HEK293 (cell line): ENCODE measurements around a stretch of chr1.

DNA sequence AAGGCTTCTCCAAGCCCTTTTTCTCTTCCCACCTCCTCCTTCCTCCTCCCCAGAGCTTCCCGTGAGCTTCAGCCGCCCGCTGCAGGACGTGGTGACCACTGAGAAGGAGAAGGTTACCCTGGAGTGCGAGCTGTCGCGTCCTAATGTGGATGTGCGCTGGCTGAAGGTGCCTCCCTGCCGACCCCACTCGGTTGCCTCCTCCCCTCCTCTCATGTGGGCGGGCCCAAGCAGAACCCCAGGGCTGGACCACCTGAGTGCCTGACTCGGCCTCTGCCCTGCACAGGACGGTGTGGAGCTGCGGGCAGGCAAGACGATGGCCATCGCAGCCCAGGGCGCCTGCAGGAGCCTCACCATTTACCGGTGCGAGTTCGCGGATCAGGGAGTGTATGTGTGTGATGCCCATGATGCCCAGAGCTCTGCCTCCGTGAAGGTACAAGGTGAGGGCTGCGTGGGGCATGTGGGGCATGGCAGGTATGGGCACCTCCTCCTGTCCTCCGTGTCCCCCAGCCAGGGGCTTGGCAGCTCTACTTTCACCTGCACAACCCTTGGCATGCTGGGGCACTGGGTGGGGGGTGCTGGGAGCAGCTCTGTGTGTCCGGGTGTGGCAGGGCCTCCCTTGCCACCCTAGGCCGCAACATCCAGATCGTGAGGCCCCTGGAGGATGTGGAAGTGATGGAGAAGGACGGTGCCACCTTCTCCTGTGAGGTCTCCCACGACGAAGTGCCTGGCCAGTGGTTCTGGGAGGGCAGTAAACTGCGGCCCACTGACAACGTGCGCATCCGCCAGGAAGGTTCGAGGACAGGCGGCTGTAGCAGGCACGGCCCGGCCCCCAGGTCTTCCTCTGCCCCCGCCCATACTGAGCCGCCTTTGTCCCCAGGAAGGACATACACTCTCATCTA is 69.3 kb downstream of the OBSCN start:
- PRO-cap, result no peak
- RRBS, 2 experiments, result 86% methylated on average over 2 of the region's 40 CpGs

GRCh38 chr1:228303592-228304083 is 95.8 kb downstream of the OBSCN start:
- PRO-cap, result no peak
- RRBS, 2 experiments, result no CpG with 5 or more reads among the region's 9 CpGs

DNA sequence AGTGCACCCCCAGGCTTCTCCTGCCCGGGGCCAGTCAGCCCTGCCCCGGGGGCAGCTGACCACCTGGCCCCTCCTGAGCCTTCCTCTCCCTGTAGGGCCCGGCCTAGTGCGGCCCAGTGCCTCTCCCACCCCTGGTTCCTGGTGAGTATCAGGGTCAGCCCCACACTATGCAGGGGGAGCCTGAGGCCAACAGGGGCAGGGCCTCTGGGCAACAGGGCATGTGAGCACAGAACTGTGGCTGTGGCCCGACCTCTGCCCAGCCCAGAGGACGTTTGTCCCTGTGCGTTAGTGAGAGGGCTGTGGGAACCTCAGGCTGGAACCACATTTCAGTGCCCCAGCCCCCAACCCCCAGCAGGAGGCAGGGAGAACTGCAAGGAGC is 36.5 kb downstream of the TRIM11 start:
- PRO-cap, result no peak
- RRBS, 2 experiments, result 85 to 86% methylated on average over 2 of the region's 7 CpGs

DNA sequence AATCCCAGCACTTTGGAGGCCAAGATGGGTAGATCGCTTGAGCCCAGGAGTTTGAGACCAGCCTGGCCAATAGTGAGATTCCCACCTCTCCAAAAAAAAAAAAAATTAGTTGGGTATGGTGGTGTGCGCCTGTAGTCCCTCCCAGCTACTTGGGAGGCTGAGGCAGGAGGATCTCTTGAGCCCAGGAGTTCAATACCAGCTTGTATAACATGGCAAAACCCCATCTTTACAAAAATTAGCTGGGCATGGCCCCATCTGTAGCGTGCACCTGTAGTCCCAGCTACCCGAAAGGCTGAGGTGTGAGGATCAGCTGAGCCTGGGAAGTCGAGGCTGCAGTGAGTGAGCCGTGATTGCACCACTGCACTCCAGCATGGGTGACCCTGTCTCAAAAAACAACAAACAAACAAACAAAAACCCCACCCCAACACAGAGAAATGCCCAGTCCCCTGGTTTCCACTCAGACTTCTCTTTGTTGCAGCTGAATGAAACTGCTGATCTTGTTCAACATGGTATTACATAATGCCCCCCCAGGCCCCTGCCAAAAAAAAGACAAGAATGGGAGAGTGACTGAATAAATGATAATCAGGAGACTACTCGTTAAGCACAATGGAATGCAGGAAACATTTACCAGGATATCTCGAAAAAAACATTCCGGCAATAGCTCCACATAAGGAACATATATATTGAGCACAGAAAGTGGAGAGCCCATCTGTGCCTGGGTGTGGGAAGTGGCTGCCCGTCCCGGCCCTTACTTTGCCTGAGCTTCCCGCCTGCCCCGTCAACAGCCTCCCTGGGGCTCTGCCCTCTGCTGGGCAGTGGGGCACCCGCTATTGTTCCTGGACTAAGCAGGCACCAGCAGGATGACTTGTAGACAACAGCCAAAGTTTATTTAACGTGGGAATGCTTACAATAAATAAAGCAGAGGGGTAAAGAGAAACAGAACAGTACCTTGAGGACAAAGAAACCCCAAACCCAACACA is 13.5 kb downstream of the TRIM11 start:
- PRO-cap, result no peak
- RRBS, 2 experiments, result 57 to 80% methylated on average over 3 of the region's 15 CpGs

DNA sequence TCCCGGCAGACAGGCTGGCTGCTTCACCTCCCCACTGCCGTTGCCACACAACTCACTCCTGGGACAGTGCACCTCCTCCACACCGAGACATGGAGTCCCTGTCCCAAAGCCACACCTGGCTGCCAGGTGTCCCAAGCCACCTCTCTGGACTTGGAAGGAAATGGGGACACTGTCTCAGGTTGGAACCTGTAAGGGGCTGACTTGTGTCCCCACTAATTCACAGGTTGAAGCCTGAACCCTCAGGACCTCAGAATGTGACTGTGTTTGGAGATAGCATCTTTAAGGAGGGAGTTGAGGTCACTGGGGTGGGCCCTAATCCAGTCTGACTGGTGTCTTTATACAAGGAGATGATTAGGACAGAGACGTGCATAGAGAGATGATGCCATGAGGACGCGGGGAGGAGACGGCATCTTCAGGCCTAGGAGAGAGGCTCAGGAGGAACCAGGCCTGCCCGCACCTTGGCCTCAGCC is 3.7 kb upstream of the TRIM11 start:
- PRO-cap, result no peak
- RRBS, 2 experiments, result no CpG with 5 or more reads among the region's 8 CpGs

DNA sequence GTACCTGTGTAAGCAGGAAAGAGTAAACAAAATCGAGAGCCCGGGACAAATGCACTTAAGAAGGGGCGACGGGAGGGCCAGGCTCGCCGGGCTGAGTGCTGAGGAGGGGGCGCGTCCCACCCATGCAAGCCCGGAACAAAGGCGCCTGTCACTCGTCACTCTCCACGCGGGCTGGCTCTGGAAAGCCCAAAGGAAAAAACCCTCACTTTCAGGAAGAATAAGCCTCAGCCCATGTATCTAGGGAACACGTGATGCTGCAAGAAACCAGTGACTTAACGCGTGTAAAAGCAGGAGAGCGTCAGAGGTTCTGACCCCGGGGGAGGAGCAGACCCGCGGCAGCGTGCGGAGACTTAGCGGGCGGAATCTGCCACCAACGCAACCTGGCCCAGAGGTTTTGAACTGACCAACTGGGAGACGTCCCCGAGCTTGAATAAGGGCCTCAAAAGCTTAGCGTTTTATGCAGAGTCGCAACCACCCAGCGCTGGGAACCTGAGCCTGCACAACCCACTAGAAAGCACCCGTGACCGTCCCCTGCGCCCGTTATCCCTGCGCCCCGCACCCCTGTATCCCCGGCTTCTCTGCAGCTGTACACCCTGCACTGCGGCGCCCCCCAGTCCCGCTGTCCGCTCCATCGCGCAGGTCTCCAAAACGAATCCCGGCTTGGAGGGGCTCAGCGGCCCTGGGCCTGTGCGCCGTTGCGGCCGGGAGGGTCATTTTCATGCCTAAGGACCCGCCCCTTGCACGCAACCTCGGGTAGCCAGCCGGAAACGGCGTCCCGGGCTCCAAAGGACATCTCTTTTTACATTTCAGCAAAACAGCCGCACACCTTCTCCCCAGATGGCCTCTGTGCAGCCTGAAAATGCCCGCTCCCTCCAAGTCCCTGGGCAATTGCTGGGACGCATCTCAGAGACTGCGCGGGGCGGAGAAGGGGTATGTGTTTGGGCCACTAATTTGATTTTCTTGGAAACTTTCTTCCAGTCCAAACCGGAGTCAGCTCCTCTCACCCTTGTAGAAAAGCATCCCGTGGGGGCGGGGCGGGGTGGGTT is 11.7 kb downstream of the H2AC25 start:
- PRO-cap, result no peak
- RRBS, 2 experiments, result 72 to 86% methylated on average over 25 of the region's 67 CpGs

DNA sequence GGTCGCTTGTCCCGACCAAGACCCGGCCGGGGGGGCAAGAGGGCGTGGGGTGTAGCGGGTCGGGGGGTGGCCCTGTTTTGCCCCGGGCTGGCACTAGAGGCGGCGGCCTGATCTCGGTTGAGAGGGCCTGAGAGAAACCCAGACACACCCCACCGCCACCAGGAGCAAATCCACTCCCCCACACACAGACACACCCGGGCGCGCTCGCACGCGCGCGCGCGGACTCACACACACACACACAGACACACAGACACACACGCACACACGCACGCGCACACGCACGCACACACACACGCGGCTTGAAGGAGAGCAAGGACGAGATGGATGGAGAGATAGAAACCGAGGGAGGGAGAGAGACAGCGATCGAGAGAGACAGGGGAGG is 97.7 kb upstream of the RHOU start:
- PRO-cap, result no peak
- RRBS, 2 experiments, result no CpG with 5 or more reads among the region's 34 CpGs

DNA sequence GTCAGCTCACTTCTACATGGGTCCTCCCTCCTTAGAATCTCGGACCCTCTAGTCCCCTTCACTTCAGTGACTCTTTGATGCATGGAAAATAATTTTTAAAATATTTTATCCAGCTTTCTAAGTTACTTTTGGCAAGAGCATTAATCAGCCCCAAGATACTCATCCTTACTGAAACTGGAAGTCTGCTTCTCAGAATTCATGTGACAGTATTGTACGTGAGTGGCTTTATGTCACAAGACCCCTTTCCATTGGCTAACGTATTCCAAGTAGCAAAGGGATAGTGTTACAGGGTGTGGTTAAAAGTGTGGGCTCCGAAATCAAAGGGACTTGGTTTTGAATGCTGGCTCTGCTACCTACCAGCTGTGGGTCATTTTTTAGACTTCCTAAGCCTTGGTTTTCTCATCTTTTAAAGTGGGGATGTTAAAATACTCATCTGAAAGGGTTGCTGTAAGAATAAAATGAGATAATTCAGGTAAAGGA is 91.7 kb downstream of the RHOU start:
- PRO-cap, result no peak
- RRBS, 2 experiments, result no CpG with 5 or more reads among the region's 4 CpGs

DNA sequence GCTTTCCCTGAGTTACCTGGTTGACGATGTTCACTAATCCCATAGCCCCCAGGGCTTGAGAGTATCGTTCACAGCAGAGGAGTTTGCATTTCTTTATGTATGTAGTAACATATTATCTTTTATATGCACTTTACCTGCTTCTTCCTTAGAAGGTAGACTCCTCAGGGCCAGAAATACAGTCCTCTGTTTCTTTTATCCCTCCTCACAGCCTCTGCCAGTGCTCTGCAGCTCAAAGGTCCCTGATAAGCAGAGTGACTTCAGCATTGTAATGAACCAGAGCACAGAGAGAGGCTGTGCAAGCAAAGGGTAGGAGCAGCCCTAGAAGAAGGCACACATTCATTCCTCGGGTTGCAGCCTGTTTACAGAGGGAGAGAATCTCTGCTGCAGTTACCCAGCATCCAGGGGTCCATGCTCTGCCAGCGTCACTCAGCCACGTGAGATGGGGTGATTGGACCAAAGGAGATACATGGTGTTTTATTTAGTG is 101.1 kb downstream of the RHOU start:
- PRO-cap, result no peak
- RRBS, 2 experiments, result no CpG with 5 or more reads among the region's 5 CpGs

- PRO-cap, result no peak
- RRBS, 2 experiments, result no CpG with 5 or more reads among the region's 11 CpGs
Measured at GRCh38 chr1:228860681-228861291, 125.5 kb downstream of the RHOU start.

DNA sequence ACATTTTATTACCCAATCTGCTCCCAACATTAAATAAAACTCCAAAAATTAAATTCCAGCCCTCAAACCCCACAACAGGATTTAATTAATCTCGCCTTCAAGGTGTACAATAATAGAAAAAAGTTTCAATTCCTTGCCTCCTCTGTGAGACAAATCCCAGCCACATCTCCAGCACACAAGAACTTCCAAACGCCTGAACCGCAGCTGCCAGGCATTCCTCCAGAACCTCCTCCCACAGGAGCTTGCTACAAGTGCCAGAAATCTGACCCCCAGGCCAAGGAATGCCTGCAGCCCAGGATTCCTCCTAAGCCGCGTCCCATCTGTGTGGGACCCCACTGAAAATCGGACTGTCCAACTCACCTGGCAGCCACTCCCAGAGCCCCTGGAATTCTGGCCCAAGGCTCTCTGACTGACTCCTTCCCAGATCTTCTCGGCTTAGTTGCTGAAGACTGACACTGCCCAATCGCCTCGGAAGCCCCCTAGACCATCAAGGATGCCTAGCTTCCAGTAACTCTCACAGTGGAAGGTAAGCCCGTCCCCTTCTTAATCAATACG is 94.4 kb upstream of the RAB4A start:
- PRO-cap, result no peak
- RRBS, 2 experiments, result no CpG with 5 or more reads among the region's 11 CpGs

- PRO-cap, result no peak
- RRBS, 2 experiments, result no CpG with 5 or more reads among the region's 6 CpGs
Measured at GRCh38 chr1:229229016-229229420, 41.9 kb upstream of the RAB4A start.

GRCh38 chr1:229231149-229231790 is 39.6 kb upstream of the RAB4A start:
- PRO-cap, result no peak
- RRBS, 2 experiments, result no CpG with 5 or more reads among the region's 7 CpGs

DNA sequence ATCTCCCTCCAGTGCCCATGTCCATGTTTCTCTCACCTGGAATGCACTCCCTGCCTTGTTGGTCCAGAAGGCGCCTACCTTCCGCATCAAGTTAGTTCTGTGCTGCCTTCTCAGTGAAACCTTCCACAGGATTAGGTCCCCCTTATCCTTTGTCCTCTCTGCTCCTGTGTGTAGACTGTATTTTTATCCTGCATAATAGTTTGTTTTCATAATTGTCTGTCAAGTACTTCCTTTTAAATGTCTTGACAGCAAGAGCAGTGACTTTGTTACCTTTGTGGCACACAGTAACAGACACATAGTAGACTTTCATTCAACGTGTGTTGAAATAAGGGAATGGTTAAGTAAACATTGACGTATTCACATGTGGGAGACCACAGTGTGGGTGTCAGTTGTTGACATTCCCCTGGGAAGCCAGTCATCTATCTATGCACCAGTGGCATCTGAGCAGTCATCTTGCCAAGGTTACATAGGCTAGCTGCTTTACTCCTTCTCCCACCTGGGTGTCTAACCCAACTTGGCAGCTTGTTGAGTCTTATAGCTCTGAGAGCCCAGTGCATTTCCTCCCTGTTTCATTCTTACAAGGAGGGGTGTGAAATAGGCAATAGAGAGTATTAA is 1.4 kb upstream of the NUP133 start:
- PRO-cap, result no peak
- RRBS, 2 experiments, result no CpG with 5 or more reads among the region's 4 CpGs

DNA sequence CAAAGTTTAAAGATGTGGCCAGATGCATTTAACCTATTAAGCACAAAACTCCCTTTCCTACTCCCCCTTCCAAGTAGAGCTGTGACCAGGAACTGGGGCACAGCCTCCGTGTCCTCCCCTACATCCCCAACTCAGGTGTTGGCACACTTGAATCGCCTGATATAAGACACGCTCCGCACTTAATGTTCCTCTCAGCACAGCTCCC is 1.3 kb downstream of the TAF5L start:
- PRO-cap, result no peak
- RRBS, 2 experiments, result no CpG with 5 or more reads among the region's 4 CpGs

- PRO-cap, result no peak
- RRBS, 2 experiments, result no CpG with 5 or more reads among the region's 10 CpGs
Measured at GRCh38 chr1:229999047-229999604, 67.9 kb upstream of the GALNT2 start.

- PRO-cap, result no peak
- RRBS, 2 experiments, result no CpG with 5 or more reads among the region's 11 CpGs
Measured at GRCh38 chr1:230029125-230029530, 37.9 kb upstream of the GALNT2 start.

DNA sequence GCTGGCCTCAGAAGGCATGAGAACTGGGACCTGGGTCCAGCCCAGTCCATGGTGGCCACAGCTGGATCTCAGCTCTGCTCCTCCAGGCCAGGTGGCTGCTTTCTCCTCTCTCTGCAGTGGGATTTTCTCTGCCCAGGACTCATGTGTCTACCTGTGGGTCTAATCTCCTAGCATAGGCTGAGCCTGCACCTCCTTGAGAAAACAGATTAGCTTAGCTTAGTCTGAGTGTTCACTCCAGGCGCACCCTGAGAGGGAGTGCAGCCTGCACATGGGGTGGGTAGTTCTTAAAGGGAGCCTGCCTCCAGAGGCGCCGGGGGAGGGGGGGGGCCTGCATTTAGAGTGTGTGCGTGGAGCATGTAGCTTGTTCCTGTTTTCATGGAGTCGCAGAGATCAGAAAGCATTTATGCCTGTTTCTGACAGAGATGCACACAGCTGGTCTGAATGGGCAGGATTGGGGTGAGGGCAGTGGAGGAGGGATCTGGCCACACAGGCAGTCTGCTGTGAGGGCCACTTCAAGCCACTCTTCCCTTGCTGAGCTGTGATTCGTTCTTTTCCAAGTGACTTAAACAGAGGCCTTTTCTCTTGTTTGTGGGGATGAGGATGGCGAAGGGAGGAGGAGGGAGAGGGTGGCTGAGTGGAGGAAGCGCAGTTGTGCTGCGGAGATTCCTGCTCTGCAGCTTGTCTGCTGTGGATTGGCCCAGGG is 45.2 kb downstream of the GALNT2 start:
- PRO-cap, result no peak
- RRBS, 2 experiments, result no CpG with 5 or more reads among the region's 9 CpGs

DNA sequence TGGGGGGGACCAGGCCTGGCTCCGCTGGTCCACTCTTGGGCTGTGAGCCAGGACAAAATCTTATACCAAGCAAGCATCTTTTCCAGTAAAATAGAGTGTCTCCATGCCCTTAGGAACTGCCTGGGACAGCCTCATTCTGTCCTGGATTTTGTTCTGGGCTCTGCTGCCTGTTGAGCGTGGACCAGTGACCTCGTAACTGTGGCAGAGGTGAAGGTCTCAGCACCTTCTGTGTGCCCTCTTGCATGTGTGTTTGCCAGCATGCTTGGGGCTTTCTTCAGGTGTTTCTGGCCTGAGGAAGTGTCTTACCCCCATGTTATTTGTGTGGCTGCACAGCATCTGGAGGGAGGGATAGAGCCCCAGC is 45.7 kb downstream of the GALNT2 start:
- PRO-cap, result no peak
- RRBS, 2 experiments, result no CpG with 5 or more reads among the region's 3 CpGs

GRCh38 chr1:230122698-230123790 is 56.0 kb downstream of the GALNT2 start:
- PRO-cap, result no peak
- RRBS, 2 experiments, result no CpG with 5 or more reads among the region's 18 CpGs